Cardiac septum (tissue), 1 donor: ENCODE measurements around the genes CCDC172 and SLC18A2.

- PRO-cap: unidirectional peak, minus-strand start at chr10:114485281
Observed at GRCh38 chr10:114485034-114485558, 80.8 kb upstream of the AFAP1L2 start.

- PRO-cap: unidirectional peak, minus-strand start at chr10:114571013
Observed at GRCh38 chr10:114570882-114571220, 87.2 kb downstream of the ABLIM1 start.

GRCh38 chr10:114748514-114749475, 72.8 kb upstream of the FHIP2A start:
- PRO-cap: bidirectional peak, plus-strand start at chr10:114749244, minus-strand start at chr10:114749151

DNA sequence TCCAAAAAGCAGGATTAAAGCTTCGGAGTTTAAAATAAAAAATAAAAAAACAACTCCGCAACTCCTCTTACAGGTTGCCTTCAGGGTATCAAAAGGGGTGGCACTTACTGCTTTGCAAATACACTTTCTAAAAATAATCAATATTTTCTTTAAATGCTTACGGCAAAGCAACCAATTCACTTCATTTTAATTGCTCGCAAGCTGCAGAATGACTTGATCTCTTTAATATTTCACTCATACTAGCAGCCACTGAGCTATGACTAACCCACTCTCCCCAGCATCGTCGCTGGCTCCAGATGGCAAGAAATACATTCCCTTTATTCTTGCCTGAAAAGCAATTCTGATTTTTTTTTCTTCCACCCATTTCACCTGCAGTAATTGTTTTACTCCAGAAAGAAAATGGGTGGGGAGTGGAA, 54.4 kb upstream of the FHIP2A start:
- PRO-cap: no peak

GRCh38 chr10:115828917-115829322, 444.1 kb downstream of the GFRA1 start:
- PRO-cap: no peak

- PRO-cap: no peak
Observed at GRCh38 chr10:116324231-116324627, at the start of gene CCDC172. Gene CCDC172, plus strand, starts transcription at chr10:116324448.

DNA sequence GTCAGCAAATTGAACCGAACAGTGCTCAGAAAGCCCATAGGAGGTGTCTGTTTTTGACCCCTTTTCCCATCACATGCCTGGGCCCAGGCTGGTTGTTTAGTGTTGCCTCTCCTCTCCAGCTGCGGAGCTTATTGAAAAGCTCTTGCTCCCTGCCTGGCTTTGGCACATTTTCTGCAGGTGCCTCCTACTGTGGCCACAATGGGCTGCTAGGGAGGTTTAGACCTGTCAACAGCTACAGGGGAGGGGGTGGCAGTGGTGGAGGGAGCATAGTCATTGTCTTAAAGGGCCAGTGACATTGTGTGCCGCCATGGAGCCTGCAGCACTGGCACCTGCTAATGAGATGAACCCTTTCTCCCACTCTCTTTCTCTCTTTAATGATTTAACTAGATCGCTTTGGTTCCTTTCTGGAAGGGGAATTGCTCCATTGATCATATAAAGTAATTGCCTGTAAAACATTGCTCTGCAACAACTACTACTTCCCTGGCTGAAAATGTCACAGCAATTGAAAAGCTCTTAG, 13.2 kb upstream of the ENO4 start:
- PRO-cap: no peak

DNA sequence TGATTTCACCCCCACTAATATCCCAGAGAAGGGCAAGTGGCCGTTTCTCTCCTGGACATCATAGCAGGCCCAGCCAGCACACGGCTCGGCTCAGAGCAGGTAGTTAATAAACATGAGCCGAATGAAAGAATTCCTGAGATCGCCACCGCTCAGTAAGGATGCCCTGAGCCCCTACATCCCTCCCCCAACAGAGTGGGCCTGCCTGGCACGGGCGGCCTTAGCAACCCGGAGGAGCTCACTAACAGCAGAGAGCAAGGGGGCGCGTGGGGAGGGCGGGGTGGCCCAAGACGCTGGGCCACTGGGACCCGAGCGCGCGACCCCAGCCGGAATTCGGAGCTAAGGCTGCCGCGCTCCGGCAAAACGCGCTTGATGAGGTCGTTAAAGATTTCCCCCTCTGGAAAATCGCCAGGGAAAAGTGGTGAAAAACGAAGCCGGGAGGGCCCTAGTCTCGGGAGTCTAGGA, 387 bp upstream of the ENO4 start:
- PRO-cap: no peak

GRCh38 chr10:117167718-117167958, 29.6 kb upstream of the VAX1 start:
- PRO-cap: no peak

DNA sequence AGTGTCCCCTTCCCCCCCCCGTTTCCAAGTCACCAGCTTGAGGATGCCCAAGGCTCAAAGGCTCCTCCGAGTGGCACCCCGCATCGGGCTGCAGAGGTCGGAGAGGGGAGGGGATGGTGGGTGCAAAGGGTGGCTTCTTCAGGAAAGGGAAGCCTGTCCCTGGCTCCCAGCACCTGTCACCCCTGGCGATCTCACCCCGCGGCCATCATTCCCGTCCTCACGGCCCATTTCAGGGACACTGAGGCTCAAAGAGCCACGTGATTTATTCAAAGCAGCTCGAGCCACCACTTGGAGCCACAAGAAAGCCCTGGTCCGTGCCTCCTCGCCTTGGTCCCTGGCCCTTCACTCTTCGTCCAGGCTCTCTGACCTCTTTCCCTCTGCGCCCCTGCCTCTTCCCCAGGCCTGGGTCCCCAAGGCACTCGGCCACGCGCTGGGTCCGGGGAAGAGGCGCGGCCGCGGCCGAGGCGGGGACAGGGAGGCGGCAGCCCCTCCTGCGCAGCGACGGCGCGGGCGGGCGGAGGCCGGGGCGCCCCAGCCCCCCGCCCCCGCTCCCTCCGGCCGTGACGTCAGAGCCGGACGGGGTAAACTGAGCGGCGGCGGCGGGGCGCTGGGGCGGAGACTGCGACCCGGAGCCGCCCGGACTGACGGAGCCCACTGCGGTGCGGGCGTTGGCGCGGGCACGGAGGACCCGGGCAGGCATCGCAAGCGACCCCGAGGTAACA, at the start of gene SLC18A2:
TSS of gene SLC18A2 (plus strand) at position 610 of the 722 bp plus-strand sequence.
- PRO-cap: no peak

DNA sequence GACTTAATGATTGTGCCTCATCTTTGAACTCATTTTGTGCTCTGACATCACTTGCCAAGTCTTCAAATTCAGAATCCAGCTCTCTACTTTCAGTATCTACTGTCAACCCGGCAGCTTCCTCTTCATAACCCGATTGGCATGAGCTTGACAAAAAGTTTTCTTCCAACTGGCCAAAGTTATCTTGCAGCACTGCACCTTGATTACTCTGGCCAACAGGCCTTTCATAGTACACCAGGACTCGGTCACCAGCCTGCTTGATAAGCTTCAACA, 44.2 kb downstream of the SLC18A2 start:
- PRO-cap: no peak

GRCh38 chr10:117286321-117287150, 45.6 kb downstream of the SLC18A2 start:
- PRO-cap: no peak

GRCh38 chr10:117358073-117358618, 17.1 kb downstream of the PDZD8 start:
- PRO-cap: no peak

GRCh38 chr10:117536336-117537368, 5.9 kb upstream of the EMX2 start:
- PRO-cap: no peak

DNA sequence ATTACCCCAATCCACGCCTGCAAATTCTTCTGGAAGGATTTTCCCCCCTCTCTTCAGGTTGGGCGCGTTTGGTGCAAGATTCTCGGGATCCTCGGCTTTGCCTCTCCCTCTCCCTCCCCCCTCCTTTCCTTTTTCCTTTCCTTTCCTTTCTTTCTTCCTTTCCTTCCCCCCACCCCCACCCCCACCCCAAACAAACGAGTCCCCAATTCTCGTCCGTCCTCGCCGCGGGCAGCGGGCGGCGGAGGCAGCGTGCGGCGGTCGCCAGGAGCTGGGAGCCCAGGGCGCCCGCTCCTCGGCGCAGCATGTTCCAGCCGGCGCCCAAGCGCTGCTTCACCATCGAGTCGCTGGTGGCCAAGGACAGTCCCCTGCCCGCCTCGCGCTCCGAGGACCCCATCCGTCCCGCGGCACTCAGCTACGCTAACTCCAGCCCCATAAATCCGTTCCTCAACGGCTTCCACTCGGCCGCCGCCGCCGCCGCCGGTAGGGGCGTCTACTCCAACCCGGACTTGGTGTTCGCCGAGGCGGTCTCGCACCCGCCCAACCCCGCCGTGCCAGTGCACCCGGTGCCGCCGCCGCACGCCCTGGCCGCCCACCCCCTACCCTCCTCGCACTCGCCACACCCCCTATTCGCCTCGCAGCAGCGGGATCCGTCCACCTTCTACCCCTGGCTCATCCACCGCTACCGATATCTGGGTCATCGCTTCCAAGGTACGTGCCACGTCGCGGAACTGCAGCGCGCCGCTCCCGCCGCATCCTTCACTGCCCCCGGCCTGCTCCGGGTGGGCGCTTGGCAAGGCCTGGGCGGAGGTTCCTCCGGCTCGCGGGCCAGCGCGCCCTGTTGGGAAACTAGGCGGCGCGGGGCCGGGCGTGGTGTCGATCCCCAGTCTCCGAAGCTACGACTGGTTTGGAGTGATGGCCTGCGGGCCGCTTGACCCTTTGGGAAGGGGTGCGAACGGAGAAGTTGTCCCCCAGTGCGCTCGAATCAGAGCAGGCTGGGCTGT, 720 bp downstream of the EMX2 start:
- PRO-cap: no peak

DNA sequence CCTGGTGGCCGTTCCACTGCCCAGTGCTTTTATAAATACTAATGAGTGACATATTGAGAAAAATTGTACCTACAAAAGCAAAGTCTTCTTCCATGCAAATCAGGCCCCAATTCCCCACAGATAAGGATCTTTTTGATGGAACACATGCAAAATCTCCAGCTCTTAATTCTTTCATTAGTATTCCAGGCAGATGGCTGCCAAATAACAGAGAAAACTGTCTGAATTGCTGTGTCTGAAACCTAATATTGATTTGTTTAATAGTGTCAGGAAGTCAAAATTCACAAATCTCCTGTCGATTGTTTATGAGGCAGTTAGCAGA, 176.8 kb downstream of the EMX2 start:
- PRO-cap: no peak

DNA sequence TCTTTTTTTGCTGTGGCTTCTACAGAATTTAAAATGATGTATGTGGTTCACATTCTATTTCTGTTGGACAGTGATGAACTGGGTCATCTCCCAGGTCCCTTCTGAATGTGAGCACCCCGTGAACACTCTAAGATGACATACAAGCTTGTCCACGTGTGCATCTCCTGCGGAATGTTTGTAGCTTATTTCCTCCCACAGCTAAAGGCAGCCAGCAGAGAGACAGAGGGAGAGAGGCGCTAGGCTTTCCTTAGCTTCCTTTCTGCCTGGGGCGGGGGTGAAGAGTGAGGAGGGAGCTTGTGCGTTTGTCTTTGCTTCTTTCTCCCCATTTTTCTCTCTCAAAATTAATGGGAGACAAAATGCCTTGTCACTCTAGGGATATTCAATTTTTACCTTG, 219.2 kb downstream of the EMX2 start:
- PRO-cap: no peak

DNA sequence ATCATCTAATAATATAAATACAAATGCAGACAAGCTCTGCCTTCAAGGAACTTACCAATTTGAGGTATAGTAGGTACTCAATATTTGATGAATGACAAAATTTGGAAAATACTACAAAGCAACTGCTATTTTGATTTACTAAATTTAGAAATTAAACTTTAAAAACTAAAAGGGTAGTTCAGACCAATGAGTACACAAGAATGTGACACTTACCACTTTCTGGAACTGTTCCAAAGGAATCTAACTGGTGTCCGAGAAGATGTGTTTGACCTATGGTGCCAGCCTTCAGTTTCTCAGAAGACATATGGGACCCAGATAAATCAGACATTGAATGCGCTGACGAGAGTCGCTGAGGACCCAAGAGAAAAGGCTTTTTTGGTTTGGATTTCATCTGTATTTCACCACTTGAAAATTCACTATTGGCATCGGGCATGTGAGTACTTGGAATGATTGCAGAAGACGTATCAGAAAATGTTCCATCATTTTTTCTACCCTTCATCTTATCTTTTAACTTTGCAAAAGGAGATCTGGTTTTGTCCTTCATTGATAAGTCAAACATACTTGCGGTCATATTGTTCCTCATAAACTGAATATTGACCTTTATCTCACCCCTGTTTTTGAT, 6.7 kb downstream of the RAB11FIP2 start:
- PRO-cap: no peak

GRCh38 chr10:118209261-118209806, 132.8 kb downstream of the FAM204A start:
- PRO-cap: no peak

DNA sequence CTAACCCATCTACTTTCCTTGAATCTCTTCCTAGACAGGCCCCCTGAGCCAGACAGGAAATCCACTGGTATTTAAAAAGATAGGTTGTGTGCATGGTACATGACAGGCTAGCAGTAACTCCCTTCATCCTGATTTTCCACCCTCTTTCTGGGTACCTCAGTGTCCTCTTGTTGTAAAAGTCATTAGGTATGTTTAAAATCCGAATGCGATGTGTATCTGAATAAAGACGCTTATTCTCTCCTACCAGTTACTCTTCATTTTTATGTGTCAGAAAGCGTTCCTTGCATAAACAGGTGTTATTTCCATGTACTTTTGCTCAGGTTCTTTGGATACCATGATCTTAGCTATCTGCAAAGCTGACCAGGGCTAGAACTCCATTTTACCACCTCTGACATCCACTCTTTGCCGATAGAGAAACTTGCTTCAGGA, 43.9 kb downstream of the FAM204A start:
- PRO-cap: no peak